ENCODE data around the genes ZC3H15, ITGAV and TFPI.

DNA sequence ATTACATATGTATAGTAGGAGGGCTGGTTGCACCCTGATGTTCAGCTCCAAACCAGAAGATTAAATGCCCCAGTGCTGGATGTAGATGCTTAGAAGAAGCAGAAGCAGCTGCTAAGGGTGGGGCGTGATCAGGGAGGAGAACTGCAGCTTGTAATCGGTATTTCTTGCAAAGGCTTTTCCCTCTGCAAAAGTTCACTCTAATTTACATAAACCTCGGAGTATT, 145.3 kb upstream of the ITGA4 start:
- PRO-cap, 4 experiments: no peak in any of the 4 experiments
- RAMPAGE, long total RNA, 2 experiments: no peak in any of the 2 experiments

DNA sequence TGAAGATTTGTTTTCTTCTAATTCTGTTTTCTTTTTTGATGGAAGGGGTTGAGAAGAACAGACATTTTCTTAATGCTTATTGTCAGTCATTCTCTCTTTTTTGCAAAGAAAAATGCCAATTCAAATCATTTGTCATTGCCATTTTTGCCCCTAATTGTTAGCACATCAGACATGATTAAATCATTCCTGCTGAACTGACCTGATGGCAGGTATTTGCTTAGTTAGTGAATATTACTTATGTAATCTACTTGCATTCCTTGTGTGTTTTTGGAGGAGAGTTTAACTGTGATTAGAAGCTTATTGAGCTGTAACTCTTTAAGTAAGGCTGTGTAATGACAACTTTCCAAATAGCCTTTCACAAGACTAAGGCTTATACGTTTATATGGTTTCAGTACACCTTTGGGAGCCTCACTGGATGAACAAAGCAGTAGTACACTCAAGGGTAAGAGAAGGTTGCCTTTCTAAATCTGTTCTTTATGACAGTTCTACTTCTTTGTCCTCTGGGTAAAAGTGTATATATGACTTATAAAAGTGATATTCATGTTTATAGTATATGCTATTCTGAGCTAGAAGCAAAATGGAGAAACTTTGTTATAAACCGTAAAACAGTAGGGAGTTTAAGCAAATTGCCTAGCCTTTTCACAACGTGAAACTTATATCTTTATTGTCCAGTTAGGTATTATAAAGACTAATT, 4.3 kb downstream of the ITPRID2 start:
- PRO-cap, 4 experiments: no peak in any of the 4 experiments
- RAMPAGE, long total RNA, 2 experiments: no peak in any of the 2 experiments

GRCh38 chr2:181914960-181916344, 23.9 kb downstream of the ITPRID2 start:
- PRO-cap, 4 experiments: peak in 1 of 4 experiments; most common plus-strand start chr2:181916084 (in 1)
- RAMPAGE, long total RNA, 2 experiments: no peak in any of the 2 experiments

GRCh38 chr2:181954101-181954657, 31.5 kb upstream of the PPP1R1C start:
- PRO-cap, 4 experiments: peak in 2 of 4 experiments; most common plus-strand start chr2:181954526 (in 2); most common minus-strand start chr2:181954192 (in 1)
- RAMPAGE, long total RNA, 2 experiments: start-site peak on the plus strand in 2 of 2 experiments, at chr2:181954494-181954533 at its widest, 31 to 133 reads per replicate

DNA sequence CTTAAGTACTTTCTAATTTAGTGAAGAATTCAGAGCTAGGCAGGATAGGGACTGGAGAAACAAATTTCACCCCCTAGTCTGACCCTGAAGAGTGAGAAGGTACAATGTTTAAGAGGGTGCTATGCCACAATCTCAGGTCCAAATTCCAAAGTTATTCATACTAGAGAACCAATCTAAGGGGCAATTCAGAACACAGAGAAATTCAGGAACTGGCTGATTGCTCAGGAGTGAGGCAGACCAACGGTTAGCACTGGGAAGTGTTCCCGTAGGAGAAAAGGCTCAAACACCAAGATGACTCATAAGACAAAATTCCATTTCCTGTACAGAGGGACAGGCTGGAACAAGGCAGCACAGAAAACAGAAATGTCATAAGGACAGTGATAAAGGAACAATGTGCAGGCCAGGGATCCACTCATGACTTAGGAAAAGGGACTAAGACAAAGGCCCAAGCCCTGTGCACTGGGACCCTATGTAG, 54.2 kb downstream of the PDE1A start:
- PRO-cap, 4 experiments: no peak in any of the 4 experiments
- RAMPAGE, long total RNA, 2 experiments: no peak in any of the 2 experiments

- PRO-cap, 4 experiments: no peak in any of the 4 experiments
- RAMPAGE, long total RNA, 2 experiments: no peak in any of the 2 experiments
Measured at GRCh38 chr2:182522126-182522990, 95.5 kb upstream of the PDE1A start.

DNA sequence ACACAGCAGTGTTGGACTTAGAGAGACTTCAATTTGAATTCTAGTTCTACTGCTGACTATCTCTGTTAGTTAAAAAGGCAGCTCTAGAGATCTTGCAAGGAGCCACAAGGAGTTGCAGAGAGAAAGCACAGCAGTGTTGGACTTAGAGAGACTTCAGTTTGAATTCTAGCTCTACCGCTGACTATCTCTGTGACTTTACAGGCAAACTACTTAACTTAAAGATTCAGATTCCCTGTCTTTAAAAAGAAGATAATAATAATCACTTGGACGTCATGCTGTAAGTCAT, 131.9 kb upstream of the DNAJC10 start:
- PRO-cap, 4 experiments: no peak in any of the 4 experiments
- RAMPAGE, long total RNA, 2 experiments: no peak in any of the 2 experiments

DNA sequence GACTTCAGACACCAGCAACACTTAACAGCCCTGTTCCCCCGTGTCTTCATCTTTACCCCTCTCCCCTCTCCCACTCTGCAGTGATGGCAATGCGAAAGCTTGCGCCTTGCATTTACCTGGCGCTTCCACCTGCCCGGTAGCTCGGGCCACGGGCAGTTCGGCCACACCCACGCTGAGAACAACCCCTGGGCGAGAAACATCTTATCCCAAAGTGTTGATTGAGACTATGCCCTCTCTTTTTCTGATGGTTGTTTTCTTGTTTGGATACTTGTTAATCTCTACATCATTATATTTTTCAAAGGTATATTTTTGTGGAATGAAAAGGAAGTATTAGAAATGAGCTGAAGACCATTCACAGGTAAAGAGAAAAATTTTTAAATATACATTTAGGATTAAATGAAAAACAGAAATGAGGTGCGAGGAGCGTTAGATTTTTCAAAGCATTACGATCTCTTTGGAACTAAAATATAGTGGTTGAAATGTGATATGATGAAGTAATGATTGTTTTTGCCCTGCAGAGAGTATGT, 721 bp downstream of the DNAJC10 start:
- PRO-cap, 4 experiments: no peak in any of the 4 experiments
- RAMPAGE, long total RNA, 2 experiments: no peak in any of the 2 experiments

GRCh38 chr2:183078114-183078568, 406 bp upstream of the DUSP19 start:
- PRO-cap, 4 experiments: no peak in any of the 4 experiments
- RAMPAGE, long total RNA, 2 experiments: no peak in any of the 2 experiments

- PRO-cap, 4 experiments: no peak in any of the 4 experiments
- RAMPAGE, long total RNA, 2 experiments: no peak in any of the 2 experiments
Measured at GRCh38 chr2:185567959-185568278, 170.7 kb upstream of the FSIP2 start.

DNA sequence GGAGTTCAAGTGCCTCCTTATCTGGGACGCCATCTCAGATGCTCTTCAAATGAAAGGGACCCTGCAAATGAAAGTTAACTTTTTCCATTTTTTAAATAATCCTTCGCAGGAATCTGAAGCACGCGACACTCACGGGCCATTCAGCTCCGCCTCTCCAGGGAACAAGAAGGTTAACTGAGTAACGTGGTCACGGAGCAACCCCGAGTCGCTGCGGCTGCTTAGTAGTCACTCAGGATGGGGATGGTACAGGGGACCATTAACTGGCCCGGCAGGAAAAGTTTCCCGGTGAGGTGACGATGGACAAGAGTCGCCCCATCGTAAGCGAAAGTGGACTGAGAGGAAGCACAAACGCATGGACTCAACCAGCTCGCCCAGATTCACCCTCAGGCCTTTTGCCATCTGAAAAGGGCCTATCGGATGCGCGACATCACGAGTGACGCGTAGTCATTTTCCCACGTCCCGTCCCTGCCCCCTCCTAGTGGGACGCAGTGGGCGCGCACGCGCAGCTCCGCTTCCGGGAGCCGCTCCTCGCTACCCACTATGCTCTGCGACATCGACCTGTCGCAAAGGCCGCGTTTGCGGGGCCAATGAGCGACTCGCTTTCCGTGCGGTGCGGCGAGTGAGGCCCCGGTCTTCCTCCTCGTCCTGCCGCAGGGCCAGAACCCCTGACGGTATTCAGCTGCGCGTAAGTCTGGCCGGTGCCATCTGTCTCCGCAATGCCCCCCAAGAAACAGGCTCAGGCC, at the start of gene ZC3H15:
ZC3H15 (plus strand) TSS at position 594 of the 743 bp plus-strand sequence.
- PRO-cap, 4 experiments: peak in 4 of 4 experiments; most common plus-strand start position 566 of the sequence (in 3); most common minus-strand start position 334 of the sequence (in 2)
- RAMPAGE, long total RNA, 2 experiments: start-site peak on the plus strand in 2 of 2 experiments, centred at position 617 of the sequence, 3,645 to 4,981 reads per replicate; start-site peak on the minus strand in 2 of 2 experiments, centred at positions 359 to 479 of the sequence, 46 to 127 reads per replicate

DNA sequence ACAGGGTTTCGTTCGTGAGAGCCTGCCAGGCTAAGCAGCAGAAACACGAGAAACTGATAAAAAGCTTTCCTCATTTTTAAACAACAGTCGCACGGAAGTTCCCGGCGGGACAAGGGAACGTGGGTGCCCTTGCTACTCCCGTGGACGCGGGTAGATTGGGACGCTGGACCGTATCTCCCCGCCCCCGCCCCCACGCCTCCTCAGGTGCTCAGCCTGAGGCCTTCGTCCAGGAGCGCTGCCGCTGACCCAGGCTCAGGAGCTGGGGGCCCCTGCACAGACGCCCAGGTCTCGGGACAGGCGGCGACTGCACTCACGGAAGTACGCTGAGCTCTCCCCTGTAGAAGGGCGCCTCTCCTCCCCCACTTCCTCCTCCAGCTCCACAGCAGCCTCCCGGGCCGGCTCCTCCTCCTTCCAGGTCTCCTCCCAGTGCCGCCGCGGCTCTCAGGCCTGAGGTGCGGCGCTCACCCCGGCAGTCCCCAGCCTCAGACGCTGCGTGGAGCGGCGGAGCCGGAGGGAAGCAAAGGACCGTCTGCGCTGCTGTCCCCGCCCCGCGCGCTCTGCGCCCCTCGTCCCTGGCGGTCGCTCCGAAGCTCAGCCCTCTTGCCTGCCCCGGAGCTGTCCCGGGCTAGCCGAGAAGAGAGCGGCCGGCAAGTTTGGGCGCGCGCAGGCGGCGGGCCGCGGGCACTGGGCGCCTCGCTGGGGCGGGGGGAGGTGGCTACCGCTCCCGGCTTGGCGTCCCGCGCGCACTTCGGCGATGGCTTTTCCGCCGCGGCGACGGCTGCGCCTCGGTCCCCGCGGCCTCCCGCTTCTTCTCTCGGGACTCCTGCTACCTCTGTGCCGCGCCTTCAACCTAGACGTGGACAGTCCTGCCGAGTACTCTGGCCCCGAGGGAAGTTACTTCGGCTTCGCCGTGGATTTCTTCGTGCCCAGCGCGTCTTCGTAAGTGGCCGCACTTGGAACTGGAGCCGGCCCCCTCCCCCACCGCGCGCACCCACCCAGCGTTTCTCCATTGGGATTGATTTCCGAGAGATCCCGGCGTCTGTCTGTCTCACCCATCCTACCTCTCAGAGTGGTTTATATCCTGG, at the start of gene ITGAV:
ITGAV (plus strand) TSS at position 472 of the 1,085 bp plus-strand sequence.
- PRO-cap, 4 experiments: peak in 4 of 4 experiments; most common plus-strand start position 485 of the sequence (in 4); most common minus-strand start position 290 of the sequence (in 3)
- RAMPAGE, long total RNA, 2 experiments: no peak in any of the 2 experiments

GRCh38 chr2:186677165-186677581, 16.7 kb upstream of the FAM171B start:
- PRO-cap, 4 experiments: no peak in any of the 4 experiments
- RAMPAGE, long total RNA, 2 experiments: no peak in any of the 2 experiments

- PRO-cap, 4 experiments: peak in 2 of 4 experiments; most common plus-strand start chr2:187404219 (in 2)
- RAMPAGE, long total RNA, 2 experiments: no peak in any of the 2 experiments
Measured at GRCh38 chr2:187404005-187404352, 44.1 kb downstream of the CALCRL start.

DNA sequence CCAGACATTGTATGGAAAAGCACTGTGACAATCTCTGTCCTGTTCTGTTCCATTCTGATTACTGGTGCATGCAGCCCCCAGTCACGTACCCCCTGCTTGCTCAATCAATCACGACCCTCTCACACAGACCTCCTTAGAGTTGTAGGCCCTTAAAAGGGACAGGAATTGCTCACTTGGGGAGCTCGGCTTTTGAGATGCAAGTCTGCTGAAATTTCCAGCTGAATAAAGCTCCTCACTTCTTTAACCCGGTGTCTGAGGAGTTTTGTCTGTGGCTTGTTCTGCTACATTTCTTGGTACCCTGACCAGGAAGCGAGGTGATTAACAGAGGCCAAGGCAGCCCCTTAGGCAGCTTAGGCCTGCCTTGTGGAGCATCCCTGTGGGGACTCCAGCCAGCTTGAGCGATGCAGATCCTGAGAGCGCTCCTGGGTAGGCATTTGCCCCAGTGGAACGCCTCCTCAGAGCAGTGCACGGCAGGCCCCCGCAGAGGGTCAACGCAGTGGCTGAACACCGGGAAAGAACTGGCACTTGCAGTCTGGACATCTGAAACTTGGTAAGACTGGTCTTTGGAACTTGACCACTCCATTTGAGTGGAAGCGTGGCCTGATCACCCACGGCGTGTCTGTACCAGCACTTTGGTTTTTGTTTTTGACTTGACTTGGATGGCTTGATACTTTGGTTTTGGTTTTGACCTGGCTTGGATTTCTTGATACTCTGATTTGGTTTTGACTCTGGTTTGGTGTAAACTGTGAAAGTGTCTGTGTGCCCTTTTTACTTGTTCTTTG, 43.4 kb downstream of the TFPI start:
- PRO-cap, 4 experiments: no peak in any of the 4 experiments
- RAMPAGE, long total RNA, 2 experiments: no peak in any of the 2 experiments

DNA sequence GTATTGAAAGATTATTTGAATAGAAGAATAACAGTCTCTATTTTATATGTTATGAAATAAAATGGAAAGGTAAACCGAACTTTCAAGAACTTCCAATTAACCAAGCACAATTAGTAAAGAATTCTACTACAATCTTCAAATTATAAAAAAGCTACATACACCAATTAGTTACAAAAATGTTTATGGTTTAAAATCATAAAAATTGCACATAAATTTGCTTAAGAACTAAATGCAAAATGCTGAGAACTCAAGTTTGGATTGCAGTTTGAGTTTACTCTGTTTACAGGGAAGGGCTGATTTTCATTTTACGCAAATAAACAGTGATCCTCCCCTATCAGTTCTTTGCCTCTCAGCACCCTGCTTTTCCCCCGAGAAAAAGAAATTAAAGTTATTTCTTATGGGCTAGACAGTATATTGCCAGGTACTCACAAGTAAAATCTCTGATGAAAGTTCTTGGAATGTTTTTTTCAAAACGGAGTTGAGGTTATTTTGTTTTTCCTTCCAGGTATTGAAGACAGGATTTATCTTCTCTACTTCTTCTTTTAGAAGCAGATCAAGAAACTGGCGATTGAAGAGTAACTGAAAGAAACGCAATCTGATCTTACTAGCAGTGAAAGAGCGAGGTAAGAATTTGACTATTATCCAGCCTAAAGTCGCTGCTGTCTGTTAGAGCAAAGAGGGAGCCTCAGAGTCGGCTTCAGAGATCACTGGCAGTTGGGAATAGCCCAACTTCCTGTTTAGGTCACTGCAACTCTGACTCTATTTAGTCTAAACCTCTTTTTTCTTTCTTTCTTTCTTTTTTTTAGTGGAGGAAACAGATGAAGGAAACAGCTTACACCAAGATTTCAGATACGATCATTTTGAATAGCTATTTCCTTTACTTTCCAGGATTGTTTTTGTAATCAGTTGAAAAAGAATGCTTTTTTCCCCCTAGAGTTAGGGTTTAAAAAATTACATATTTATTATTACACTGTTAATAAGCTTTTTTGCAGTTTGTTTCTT, at the start of gene TFPI:
TFPI (minus strand) TSS at position 665 of the 1,002 bp plus-strand sequence.
- PRO-cap, 4 experiments: peak in 4 of 4 experiments; most common plus-strand start position 312 of the sequence (in 3); most common minus-strand start position 665 of the sequence (in 3)
- RAMPAGE, long total RNA, 2 experiments: start-site peak on the plus strand in 1 of 2 experiments, centred at position 366 of the sequence, 21 reads per replicate; start-site peak on the minus strand in 2 of 2 experiments, centred at positions 605 to 662 of the sequence, 3,271 to 4,469 reads per replicate

DNA sequence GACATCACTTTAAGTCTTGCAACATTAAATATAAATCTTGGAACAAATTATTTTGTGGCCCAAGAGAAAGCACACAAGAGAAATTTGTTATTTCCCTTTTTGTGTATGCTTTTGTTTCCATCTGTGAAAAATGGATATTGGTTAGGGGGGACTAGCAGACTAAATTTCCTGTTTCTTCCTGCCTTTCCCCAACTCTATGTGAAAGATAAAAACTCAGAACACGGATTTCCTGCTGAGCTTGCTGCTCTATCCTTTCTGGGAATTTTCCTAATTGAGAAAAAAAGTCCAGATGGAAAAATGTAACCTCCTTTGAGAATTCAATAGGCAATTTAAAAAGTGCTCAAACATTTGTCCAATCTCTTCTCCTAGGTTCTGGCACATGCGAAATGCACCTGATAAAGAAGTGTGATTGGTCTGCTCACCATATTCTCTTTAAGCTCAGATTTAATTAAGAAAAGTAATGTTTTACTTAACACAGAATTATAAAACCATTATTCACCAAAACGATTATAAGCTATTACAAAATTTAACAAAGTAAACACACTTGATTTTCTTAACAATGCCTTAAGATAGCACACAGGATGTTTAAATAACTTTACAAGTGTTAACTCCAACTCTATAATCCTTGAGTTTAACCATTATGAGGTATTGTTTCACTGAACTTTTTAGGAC, 21.2 kb upstream of the TFPI start:
- PRO-cap, 4 experiments: no peak in any of the 4 experiments
- RAMPAGE, long total RNA, 2 experiments: no peak in any of the 2 experiments

DNA sequence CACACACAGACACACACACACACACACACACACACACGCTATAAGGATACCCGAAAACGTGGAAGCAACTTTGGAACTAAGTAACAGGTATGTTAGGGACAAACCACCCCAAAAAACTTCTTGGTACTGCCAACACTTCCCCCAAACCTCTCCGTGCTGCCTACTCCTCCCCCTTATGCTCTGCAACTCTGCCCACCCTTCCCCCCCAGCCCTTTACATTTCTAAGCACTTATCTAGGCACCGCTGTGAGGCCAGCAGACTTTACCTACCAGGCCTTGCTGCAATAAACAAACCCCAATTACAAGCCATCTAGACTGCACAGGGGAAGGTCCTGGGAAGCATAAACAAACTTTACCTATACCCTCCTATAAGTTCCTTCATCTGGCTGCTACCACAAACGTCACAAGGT, 259.5 kb upstream of the GULP1 start:
- PRO-cap, 4 experiments: no peak in any of the 4 experiments
- RAMPAGE, long total RNA, 2 experiments: no peak in any of the 2 experiments

- PRO-cap, 4 experiments: no peak in any of the 4 experiments
- RAMPAGE, long total RNA, 2 experiments: no peak in any of the 2 experiments
Measured at GRCh38 chr2:189021753-189022368, 47.7 kb downstream of the COL3A1 start.

GRCh38 chr2:189092813-189093358, 86.7 kb downstream of the COL5A2 start:
- PRO-cap, 4 experiments: no peak in any of the 4 experiments
- RAMPAGE, long total RNA, 2 experiments: no peak in any of the 2 experiments